HT-29 (cell line): ENCODE results near the genes LMCD1, IL17RC and CRELD1.

DNA sequence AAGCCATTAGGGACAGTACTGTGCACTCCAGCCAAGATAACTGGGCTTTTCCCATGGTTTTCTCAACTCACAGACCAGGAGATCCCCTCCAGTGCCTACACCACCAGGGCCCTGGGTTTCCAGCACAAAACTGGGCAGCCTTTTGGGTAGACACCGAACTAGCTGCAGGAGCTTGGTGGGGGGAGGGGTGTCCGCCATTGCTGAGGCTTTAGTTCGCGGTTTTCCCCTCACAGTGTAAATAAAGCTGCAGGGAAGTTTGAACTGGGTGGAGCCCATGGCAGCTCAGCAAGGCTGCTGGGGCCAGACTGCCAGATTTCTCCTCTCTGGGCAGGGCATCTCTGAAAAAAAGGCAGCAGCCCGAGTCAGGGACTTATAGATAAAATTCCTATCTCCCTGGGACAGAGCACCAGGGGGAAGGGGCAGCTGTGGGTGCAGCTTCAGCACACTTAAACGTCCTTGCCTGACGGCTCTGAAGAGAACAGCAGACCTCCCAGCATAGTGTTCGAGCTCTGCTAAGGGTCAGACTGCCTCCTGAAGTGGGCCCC lies 129.5 kb upstream of the LMCD1 start:
- RAMPAGE, long total RNA: no peak

DNA sequence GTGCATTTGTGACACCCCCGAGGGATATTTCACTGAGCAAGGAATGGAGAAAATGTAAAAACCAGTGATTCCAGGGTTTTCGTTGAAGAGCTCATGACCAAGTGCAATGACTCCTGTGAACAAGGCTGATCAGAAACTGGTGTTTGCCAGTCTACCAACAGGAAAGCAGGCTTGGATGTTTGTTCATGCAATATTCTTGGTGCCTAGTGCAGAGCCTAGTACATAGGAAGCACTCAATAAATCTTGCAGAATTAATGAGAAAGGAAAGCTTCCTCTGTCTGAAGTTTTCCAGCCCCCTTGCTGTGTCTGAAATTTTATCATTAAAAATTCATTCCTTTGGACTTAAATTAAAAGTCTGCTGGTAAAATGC lies 64.6 kb upstream of the LMCD1 start:
- RAMPAGE, long total RNA: no peak

- RAMPAGE, long total RNA: no peak
These were observed at the start of gene LMCD1 for GRCh38 chr3:8501239-8502226. Gene LMCD1, plus strand, starts transcription at chr3:8501823.

DNA sequence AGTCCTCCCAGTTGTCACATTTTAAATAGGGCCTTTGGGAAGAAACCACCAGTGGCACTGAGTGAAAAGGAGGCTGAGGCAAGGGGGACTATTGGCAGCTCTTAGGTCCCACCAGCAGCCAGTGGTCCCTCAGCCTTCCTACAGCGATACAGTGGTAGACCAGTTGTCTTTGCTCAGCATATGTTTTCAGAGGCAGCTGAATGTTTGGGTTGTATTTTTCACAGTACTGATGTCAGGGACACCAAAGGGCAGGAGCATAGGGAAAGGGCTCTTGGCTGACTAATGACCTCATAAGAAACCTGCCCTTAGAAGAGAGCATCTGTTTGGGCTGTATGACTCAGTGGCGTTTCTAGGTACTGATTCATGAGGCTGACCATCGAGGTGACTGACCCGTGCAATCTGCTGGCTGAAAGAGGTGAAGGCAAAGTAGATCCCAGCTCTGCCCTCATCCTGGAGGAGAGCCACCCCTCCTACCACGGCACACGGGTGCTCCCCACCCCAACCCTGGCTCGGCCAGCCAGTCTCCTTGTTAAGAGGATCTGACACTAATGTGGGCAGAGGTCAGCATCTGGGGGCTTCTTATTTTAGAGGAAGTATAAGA lies 8.3 kb downstream of the LMCD1 start:
- RAMPAGE, long total RNA: no peak

DNA sequence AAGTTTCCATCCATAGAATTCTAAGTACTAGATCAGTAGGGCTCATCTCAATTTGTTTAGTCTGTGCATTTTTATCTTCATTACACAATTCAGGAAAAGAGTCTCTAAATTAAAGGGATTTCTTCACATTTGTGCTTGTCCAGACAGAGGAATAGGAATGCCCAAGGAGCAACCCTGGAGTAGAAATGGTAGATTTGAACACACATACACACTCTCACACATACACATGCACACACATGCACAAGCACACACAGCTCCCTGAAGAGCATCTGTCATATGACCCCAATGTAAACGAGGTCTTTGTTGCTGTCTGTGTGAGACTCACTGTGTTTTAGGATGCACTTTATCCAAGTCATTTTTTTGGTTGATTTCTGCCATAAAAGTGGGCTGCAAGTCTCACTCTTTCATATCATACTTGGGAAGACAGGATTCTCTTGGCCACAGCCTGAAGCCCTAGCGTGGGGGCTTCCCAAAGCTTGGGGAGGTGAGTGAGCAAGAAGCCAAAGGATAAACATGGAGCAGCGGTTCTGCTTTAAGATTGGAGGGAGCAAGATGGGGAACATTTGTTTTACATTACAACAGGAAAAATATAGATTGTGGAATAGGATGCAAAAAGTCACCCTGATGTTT lies 21.6 kb downstream of the LMCD1 start:
- RAMPAGE, long total RNA: no peak

- RAMPAGE, long total RNA: no peak
These were observed 27.6 kb downstream of the LMCD1 start for GRCh38 chr3:8529032-8529864.

DNA sequence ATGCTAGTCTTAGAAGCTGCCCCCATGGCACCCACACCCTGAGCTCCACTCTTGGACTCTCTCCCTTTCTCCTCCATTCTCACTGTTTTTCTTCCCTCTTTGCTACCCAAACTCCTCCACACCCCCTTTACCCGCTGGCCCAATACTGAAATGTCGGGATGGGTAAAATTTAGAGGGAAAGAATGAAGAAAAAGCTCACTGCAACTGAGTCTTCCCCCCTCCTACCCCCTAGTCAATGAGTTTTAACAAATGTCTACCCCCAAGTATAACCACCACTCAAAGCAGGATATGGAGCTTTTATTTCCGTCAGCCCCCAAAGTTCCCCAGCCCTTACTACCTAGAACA lies 82.6 kb upstream of the RAD18 start:
- RAMPAGE, long total RNA: no peak

- RAMPAGE, long total RNA: no peak
These were observed 65.5 kb downstream of the SRGAP3 start for GRCh38 chr3:9183712-9184486.

DNA sequence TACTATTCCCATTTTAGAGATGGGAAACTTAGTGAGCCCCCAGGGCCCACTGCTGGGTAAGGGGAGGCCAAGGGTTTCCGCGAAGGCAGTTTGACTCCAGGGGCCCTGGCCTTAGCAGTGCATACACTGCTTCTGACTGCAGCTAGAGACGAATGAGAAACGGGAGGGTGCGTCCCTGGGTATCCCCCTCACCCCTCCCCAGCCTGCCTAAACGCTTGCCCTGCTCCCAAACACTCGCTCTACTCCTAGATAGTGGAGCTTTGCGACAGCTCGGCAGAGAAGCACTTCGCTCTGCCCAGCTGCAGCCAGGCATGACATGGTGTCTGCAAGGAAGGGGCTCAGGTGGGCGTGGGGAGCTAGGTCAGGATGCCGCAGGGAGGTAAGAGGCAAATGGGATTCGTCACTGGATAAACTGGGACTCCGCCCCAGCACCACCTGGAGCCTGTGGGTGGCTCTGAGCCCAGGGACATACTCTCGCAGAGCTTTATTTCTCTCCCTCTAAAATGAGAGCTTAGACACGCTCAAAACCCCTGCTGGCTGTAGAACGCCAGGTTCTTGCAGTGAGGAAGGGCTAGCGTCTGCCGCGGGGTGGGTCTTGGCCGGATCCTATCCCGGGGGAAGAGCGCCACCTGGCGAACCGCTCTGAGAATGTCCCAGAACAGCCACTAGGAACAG lies 52.8 kb upstream of the SRGAP3 start:
- RAMPAGE, long total RNA: no peak

DNA sequence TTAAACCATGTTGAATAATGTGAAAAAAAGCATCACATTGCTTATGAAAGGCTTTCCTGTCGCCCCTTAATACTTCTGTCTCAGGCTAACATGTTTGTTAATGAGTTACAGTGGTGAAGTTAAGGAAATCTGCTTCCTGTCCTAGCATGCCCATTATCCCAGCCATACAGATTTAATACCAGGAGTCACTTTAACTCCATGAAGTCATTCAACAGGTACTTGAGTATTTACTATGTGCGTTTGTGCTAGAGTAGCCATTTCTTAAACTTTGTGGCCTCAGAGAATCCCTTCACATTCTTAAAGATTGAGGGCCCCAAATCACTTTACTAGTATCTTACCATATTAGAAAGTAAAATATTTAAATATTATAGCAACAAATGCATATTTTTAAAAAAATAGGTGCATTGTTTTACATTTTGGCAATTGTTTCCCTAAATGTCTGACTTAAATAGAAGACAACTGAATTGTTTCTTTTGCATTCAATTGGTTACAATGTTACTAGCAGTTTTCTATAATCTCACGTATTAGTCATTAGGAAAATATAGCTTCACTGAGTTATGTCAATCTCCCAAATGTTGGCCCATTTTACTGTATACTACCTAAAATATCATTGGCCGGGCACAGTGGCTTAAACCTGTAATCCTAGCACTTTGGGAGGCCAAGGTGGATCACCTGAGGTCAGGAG lies 10.0 kb upstream of the SETD5 start:
- RAMPAGE, long total RNA: no peak

DNA sequence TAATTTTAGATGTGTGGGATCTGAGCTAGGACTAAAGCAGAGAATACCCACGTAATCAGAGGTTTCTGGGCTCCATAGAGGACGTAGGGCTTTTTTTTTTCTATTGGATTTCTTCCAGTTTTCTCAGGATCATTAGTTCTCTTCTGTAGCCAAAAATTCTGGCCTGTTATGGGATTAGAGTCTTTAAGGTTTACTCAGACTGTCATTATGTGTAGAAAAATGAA lies 1.8 kb downstream of the SETD5 start:
- RAMPAGE, long total RNA: no peak

DNA sequence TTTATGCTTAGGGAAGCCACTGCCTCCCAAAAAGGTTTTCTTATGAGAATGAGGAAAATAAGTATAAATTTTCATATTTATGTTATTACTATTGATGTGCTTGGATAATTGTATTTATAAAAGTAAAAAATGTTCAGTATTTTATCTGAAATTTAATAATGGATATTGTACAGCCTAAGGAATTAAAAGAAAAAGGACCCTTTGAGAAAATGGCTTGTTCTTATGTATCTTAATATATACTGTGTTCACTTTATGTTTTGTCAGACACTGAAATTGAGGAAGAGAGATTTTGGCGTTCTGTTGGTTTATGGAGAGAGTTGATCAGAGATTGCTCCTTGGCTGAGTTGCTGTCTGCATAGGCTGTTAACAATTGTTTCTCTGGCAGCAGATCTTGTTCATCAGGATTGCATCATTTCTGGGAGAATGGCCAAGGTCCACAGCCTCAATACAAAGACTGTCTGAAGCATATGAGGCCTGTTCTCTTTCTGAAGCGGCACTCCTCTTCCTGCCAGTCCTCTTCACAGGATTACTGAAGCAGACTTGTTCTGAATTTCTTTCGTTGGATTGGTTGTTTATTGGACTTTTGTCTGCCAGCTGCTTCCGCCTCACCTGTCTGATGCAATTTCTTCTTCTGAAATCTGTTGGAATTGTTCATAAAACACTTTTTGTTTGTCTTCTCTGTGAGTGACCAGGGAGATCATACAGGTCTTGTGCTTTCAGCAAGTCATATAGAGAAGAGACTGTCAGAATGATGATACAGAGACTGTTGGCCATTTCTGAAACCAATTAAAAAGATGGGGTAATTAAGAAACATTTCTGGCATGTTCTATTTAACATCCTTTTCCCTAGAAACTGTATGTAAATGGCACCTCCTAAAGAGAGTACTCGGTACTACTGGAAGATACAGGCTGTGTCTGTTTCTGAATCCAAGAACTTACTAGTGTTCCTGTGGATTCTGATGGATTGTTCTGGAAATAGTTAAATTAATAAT lies 25.3 kb downstream of the SETD5 start:
- RAMPAGE, long total RNA: no peak

DNA sequence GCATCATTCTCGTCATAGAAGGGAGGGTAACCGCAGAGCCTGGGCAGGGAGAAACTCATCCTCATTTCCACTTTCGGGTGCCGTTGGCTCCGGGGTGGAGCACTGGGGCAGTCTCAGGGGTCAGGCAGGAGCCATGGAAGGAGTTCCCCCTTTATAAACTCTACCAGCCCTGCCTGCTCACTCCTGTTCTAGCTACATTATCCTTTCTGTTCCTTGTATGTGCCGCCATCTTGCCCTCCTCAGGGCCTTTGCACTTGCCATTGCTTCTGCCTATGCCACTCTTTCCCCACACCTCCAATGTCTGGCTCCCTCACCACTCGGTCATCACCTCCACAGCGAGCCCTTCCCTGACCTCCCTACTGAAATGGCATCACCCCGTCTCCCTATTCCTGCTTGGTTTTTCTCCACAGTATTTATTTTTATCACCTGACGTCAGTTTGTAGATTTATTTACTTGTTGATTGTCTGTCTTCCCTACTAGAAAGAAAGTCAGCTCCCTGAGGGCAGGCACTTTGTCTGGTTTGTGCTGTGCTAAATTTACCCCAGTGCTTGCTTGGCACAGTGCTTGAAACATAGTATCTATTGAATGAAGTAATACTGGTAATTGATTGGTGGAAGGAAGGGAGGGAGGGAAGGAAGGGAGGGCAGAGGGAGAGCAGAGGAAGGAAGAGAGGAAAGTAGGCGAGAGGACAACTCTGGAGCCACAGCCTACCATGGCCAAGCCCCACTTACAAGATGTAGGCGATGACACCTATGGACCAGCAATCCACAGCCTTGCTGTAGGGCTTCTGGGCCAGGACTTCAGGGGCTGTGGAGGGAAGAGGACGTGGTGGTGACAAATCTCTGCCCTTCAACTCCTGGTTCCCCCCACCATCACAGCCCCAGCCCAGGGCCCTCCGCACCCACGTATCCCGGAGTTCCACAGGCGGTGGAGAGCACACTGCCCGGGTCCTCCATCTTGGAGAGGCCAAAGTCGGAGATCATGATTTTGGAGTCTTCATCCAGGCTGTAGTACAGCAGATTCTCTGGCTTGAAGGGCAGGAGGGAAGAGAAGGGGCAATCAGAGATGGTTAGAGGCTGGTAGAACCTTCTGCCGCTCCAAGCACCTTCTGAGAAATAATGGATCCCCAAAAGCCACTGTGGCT lies 8.6 kb downstream of the CAMK1 start:
- RAMPAGE, long total RNA: no peak

- RAMPAGE, long total RNA: no peak
These were observed 4.4 kb upstream of the CIDEC start for GRCh38 chr3:9884340-9885024.

GRCh38 chr3:9892994-9893873 lies 2.8 kb downstream of the JAGN1 start:
- RAMPAGE, long total RNA: no peak

DNA sequence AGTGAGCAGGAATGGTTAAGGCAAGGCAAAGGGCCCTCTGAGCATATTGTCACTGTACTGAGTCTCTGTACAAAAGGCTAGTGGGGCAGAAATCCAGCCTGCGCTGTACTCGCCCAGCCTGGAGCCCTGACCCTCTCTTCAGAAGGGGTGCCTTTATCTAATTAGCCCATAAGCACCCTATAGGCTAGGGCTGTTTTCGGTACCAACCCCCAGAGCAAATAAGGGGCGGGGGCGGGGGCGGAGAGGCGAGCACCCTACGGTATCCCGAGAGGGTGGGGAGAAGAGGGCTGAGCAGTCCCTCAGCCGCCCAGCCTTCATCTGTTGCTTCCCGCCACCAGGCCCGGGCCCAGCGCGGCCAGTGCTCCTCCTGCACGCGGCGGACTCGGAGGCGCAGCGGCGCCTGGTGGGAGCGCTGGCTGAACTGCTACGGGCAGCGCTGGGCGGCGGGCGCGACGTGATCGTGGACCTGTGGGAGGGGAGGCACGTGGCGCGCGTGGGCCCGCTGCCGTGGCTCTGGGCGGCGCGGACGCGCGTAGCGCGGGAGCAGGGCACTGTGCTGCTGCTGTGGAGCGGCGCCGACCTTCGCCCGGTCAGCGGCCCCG lies 1.9 kb upstream of the IL17RC start:
- RAMPAGE, long total RNA: no peak

- RAMPAGE, long total RNA: no peak
These were observed at the start of gene IL17RC for GRCh38 chr3:9916827-9917751. Gene IL17RC, plus strand, starts transcription at chr3:9917098.

DNA sequence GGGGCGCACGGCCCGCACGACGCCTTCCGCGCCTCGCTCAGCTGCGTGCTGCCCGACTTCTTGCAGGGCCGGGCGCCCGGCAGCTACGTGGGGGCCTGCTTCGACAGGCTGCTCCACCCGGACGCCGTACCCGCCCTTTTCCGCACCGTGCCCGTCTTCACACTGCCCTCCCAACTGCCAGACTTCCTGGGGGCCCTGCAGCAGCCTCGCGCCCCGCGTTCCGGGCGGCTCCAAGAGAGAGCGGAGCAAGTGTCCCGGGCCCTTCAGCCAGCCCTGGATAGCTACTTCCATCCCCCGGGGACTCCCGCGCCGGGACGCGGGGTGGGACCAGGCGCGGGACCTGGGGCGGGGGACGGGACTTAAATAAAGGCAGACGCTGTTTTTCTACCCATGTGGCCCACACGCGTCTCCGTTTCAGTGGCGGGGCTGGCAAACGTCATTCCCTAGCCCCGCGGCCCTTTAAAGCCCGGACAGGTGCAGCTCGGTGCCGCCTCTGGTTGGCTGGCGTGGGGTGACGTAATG lies 342 bp upstream of the CRELD1 start:
- RAMPAGE, long total RNA: no peak

- RAMPAGE, long total RNA: no peak
These were observed at the start of gene CRELD1 for GRCh38 chr3:9933753-9934181. Gene CRELD1, plus strand, starts transcription at chr3:9933834.

- RAMPAGE, long total RNA: no peak
These were observed 2.9 kb upstream of the PRRT3 start for GRCh38 chr3:9954940-9955639.